Brain (tissue), 1 donor: ENCODE results near the genes APOBEC4 and EDEM3.

GRCh38 chr1:183272562-183272875 lies 86.5 kb downstream of the LAMC2 start:
- RRBS, result no CpG with 5 or more reads among the region's 4 CpGs

GRCh38 chr1:183289000-183289569 lies 103.0 kb downstream of the LAMC2 start:
- RRBS, result no CpG with 5 or more reads among the region's 10 CpGs

DNA sequence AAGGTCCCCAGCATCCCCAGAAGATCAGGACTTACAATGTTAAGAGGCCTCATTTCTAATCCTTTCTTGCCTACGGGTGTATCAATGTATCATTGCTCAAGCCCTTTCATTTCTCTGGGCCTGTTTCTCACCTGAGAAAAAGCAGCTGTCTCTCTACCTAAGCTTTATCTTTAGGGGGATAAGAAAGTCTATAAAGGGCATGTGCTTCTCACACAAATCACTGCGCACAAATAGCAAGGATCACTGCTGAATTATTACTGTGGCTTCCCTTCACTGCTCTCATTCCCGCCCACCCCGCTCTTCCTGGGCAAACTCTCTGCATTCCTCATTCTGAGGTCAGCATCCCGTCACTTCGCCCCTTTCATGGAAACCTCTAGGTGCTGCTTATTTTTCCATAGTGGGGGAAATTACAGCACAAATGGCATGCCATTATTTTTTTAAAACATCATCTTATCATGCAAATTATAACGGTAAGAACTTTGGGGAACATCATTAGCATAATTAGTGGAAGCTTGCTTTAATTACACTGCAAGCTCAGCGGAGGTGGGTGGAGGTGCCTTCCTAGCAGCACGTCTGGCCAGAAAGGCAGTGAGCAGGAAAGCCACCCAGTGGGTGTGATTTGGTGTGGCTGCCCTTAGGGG lies 105.7 kb downstream of the LAMC2 start:
- RRBS, result no CpG with 5 or more reads among the region's 9 CpGs

DNA sequence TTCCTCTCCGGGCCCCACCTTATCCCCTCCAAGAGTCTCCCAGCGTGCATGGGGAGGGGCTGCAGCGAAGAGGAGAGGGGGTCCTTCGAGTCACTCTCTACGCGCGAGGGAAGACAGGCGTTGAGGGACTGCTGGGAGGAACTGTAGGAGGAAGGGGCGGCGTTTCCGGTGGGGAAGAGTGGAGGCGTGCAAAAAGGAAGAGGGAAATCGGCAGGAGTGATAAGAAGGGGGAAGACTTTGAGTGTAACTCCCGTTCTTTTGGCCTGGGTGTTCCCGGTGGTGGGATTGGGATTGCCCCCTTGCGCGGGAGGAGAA lies 487 bp upstream of the SMG7 start:
- RRBS, result 2% methylated on average over 6 of the region's 17 CpGs

DNA sequence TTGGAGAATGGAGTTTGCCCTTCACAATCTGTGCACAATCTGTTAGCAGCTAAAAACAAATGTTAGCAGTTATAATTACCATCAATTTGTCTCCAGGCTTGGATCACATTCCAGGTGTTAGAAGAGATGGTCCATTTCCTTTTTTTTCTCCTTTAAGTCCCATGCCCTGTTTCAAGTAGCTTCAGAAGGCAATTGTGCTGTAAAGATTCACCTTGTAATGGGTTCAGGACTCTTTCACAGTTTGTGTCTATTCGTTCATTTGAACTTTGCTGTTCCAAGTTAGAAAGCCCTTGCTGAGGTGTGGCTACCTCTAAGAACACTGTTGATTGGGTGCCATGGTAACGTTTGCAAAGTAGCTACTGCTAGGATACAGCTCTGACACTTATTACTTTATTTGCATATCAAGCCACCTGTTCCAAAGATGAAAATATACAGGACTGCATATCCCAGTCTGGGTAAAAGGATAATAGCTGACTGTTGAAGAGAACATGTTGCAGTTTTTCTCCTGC lies at the start of gene APOBEC4:
Gene APOBEC4 (minus strand): TSS at position 324 of the 509 bp plus-strand sequence.
- RRBS, result no CpG with 5 or more reads among the region's 2 CpGs

GRCh38 chr1:183956703-183957023 lies 80.9 kb downstream of the COLGALT2 start:
- RRBS, result no CpG with 5 or more reads among the region's 1 CpG

GRCh38 chr1:184056866-184057810 lies 5.6 kb downstream of the TSEN15 start:
- RRBS, result no CpG with 5 or more reads among the region's 4 CpGs

DNA sequence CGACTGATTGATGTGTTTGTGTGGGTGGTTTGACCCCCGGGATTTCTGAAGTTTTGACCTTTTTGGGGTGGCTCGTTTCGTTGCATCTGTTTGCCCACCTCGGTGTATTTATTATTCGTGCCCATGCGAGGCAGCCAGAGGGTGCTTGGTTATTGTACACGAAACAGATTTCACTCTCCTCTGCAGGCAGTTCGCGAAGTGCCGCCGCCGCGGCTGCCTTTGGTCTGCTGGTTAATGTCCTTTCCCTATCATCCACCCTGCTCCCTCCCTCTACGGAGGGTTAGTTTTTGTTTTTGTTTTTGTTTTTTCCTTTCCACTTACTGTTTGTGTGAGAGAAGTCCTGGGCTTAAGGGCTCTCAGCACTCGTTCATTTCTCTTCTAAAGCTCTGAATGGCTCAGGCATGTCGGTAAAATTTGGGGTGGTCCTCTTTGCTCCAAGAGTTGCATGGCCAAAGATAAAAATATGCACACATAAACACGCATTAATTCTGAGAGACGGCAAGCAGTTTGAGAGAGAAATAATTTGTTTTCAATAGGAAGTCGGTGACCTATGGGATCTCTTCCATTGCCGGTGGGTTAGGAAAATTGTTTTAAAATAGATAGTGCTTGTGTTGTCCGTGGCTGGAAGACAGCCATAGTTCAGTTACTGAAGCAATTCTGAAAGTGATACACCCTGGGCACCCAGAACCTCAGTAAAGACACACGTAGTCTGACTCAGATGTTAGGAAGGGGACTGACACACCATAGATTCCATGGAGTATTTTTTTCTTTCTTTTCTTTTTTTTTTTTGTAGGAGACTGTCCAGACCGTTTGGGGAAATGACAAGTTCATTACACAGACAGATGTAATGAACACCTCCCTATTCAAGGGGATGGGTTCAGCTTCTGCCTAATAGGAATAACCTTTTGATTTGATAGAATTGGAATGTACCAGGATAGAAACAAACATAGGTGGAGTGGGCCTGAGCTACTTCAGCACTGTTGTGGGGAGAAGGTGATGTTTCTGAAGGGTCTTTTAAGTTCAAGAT lies 1.3 kb downstream of the C1orf21 start:
- RRBS, result no CpG with 5 or more reads among the region's 24 CpGs

DNA sequence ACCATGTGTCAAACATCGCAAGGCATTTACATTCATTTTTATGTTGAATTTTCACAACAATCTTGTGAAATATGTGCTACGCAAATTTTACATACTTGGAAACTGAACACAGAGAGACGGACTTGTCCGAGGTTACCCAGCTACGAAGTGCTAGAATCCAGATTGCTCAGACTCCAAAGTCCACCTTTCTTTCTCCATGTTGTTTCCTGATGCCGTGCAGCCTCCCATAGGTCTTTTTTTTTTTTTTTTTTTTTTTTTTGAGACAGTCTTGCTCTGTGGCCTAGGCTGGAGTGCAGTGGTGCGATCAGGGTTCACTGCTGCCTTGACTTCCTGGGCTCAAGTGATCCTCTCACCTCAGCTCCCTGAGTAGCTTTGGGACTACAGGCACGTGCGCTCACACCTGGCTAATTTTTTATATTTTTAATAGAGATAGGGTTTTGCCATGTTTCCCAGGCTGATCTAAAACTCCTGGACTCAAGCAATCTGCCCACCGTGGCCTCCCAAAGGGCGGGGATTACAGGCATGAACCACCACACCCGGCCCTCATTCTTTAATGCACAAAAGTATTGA lies 92.6 kb downstream of the C1orf21 start:
- RRBS, result no CpG with 5 or more reads among the region's 12 CpGs

DNA sequence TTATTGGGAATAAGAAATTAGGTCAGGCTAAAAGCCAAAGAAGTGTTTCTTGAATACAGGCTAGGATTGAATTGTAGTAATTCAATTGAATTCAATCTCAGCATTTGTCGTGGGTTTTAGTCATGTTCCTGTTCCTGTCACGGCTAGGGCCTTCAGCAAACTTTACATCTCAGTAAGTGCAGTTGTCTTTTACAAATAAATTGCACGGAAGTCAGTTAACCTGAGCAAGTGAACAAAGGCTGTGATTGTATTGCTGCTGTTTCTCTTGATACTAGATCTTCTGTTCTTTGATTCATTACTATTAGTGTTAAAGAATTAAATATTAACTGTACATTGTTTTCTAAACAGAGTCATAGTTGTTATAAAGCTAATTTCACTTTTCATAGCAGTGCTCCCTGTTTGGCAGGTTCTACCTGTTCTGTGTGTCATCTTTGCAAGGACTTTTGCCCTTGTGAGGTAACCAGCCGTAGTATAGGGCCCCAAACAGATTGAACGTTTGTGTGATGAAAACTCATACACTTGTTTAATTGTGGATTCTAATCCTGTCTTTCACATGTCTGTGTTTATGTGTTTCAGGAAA lies 164.4 kb downstream of the EDEM3 start:
- RRBS, result no CpG with 5 or more reads among the region's 5 CpGs

DNA sequence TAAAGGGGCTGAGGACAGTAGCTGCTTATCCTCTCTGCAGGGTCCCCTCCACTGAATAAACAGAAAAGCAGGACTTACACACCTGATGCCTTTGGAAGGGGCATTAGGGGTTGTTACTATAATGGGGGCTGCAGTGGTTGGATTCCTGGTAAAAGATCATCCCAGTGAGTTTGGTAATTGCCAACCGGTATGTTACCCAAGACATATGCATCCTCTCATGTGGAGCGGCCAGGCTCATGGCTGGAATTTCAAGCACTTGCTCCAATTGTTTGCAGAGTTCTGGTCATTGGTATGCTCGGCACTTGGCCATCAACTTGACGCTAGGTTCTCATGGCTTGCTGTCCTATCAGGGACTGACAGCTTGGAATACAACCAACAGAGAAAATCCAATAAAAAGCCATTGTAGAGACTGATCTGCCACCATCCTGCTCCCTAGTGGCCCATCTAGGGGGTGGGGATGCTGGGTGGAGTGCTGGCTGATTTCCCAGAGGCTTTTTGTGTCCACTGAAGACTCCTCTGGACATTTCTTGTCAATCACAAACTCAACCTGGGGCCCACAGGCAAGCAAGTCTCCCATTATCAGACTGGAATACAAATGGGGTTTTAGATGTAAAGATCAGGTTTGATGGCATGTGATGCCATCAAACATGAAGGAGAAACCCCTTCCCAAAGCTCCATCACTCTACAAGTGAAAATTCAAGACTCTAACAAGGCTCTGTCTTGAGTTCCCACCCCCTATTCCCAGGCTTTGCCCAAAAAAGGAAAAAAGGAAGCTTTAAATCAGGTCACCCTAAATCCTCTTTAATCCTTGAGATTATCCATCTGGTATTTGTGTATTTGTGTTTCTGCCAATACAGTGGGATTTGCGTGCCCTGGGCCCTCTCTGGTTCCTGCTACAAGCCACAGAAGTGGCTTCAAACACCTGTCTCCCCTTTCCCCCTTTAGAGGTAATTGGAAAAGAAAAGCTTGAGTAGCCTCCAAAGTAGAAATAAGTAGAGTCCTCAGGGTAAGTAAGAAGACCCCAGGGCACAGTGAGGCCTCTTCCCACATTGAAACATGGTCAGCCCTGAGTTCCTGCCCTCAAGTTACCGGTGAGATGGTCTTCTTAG lies 120.6 kb downstream of the EDEM3 start:
- RRBS, result no CpG with 5 or more reads among the region's 6 CpGs

DNA sequence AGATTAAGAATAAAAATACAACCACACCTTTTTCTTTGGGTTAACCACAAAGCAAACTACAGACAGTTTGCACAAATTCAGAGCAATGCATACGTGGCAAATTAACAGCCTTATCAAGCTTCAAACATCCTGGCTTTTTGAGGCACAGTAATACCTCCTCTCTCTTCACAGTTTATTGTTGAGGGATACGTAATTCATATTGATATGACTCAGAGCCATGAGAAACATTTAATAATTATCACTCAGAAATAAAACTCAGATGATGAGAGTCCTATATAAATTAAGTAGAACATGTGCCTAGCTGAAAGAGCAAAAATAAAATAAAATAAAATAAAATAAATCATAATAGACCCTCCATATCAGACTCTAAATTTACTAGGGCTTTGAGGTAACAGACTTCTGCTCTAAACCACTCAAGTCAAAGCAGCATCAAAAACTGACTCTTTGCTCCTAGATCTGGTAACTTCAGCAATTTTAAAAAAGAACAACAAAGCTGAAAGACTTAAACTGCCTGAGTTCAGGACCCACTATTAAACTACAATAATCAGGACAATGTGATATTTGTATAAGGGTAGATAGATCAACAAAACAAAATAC lies 11.4 kb downstream of the EDEM3 start:
- RRBS, result no CpG with 5 or more reads among the region's 2 CpGs

DNA sequence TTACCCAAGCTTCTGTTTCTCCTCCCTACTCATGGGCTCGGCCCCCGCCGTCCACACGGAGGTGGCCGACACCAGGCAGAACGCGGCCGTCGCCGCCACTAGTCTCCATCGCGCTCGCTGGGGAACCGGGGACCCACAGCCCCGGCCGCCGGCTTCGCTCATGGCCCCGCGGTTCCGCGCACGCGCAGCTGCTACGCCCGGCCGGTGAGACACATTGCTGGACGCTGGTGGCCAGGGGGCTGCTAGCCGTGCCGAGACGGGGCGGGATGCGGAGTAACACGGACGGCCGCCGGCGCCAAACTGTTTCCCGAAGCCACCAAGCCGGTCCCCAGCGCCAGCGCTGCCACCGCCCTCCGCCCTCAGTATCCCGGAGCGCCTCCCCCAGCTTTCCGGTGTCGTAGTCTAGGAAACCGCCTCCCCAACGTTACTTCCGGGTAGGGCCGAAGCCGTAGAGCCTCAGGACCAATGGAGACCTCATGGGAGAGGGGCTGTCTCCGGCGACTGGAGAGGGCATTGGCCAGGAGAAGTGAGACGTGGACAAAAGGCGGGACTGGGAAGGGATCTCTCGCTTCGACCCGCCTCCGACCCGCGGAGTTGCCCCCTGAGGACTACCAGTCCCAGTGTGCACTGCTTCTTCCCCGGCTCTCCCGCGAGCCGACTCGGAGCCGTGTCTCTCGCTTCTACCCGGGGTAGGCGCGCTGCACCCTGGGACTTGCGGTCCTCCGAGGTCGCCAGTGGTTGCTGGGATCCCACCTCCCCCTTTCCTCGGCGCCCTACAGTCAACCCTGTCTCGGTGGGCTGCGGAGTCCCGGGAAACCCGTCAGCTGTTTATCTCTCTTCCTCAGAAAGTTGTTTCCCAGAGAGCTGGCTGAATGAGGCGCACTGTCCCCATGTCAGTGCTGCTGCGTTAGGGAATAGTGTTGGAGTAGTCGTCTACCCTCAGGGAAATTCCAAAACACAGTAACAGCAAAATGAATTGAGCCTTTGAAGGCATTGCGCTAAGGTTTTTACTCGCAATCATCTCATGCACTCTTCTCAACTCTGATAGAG lies at the start of gene EDEM3:
Gene EDEM3 (minus strand): TSS at position 374 of the 1,050 bp plus-strand sequence.
- RRBS, result 2% methylated on average over 39 of the region's 87 CpGs

- RRBS, result no CpG with 5 or more reads among the region's 3 CpGs
Observed at GRCh38 chr1:184882560-184883013, 91.7 kb downstream of the NIBAN1 start.

DNA sequence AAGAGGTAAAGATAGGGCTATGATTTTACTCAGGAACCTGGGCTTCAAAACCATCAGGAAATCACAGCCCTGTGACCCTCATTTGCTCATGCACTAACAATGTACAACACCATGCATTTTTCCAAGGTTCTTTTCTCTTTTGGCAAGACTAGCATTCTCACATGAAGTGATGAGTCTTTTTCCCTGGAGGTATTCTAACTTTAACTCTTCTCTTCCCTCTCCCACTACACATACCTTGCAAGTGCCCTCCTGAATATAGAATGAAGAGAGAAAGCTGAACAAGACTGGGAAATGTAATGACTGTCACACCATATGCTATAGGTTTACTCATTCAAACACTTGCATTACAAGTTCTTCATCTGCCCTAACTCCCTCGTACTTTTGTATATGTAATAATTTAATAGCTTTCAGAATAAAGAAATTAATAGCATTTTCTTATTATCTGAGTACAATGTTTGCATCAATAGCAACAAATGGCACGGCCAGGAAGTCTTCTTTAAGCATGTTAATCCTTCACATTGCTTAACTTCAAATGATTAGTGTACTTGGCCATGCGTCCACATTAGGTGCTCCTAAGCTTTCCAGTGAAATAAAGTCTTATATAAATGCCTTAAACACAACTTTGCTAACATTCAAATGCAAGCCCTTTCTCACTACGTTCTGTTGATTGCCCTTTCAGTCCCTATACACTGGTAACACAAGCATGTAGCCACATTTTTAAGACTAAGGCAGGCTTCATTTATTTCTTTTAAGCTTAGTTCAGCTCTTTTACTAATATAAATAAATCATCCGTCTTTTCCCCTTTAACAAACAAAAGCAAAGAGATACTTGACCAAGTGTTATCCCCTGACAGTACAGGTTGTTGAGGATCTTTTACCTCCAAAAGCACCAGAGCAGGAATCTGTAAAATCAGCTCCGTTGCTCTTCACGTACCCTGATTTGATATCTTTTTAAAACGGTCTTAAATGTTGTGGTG lies 1.7 kb downstream of the NIBAN1 start:
- RRBS, result no CpG with 5 or more reads among the region's 8 CpGs

GRCh38 chr1:184973303-184973898 lies 907 bp downstream of the NIBAN1 start:
- RRBS, result 0% methylated on average over 1 of the region's 23 CpGs

- RRBS, result no CpG with 5 or more reads among the region's 4 CpGs
Observed at GRCh38 chr1:185150027-185150912, 6.5 kb downstream of the TRMT1L start.

DNA sequence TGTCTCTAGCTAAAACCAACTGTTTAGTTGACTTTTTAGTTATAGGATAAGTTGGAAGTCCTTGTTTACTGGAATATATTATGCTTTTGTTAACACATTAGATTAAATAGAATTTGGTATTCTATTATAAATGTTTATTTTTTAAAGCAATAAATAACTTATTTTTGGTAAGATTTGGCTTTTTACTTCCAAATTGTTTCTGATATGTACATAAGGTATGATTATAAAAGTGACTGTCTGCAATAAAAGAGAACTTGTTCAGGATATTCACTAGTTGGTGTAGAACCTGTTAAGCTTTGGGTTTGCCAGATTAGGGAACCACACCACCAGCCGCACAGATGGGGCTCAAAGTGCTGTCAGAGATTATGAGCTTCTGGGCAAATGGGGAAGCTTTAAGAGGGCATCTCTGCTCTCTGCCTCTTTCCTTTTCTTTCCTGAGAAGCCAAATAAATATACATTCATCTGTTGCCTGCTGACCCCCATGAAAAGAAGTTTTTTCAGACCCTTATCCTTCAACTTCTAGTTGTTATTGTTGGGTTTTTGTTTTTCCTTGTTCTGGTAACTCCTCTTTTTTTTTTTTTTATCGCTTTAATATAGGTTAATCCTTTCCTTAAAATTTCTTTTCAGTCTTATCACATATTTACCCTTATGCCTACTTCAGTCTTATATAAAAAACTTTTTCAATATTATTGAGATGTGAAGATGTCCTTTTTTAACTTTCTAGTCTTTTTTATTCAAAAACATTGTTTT lies 25.4 kb downstream of the IVNS1ABP start:
- RRBS, result no CpG with 5 or more reads among the region's 2 CpGs

DNA sequence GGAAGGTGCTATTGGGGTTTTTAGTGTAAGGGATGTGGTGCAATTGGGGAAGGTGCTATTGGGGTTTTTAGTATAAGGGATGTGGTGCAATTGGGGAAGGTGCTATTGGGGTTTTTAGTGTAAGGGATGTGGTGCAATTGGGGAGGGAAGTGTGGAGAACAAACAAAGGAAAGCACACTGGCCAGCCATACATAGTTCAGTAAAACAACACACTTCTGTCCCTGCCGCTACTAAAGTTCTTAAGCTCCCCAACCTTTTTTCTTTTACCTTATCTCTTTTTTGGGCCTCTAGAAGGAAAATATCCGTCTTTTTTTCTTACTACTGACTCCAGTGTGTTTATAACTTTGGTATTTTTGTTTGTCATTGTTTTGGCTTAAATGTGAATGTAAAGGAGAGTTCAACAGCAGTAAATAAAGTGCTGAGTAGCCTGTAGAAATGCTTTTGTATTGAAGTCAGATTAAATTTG lies 103.8 kb upstream of the IVNS1ABP start:
- RRBS, result no CpG with 5 or more reads among the region's 2 CpGs